ENCODE results near the genes ZNF614, NLRP12 and VSTM1.

DNA sequence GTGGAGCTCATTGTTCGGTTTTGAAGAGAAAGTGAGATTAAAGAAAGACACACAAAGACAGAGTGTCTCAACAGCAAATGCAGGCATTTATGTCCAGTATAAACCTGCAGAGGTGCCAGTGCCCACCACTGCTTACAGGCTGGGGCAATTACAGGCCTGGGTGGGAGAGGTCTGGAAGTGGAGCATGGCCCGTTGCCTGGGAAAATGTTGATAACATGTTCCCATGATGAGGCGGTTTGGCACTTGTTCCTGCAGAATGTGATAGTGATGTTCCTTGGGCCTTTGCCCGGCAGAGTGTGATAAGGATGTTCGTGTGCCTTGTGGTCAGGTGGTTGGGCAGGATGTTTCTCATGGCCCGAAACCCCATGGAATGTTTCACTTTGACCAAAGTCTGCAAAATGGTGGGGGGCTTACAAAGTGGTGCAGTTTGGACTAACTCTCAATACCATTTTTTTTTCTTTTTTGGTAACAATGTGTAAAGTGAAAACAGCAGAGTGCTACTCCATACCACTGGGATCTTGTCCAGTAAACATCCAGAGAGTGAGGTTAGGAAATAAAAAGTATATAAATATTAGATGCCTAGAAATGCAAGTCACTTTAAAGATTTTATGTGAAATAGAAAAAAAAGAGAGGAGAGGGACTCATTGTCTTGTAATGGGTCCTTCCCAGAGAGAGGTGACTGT, 5.5 kb downstream of the FPR3 start:
- PRO-cap = no peak

DNA sequence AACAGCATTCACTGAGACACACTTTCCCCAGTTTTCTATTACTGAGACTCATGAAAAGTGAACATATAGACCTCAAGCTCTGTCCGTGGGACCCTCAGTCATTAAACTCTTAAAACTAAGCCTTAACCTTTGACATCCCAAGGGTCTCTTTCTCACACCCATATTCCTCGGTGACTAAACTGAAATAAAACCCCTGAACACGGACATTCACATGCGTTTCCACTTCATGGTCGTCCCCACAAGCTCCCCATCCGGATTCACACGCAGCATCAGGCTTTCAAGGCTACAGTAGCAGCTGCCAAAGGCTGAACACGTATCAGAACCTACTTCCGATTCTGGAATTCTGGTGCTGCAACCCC, 2.3 kb upstream of the ZNF350 start:
- PRO-cap = no peak

- PRO-cap = bidirectional peak, plus-strand start at chr19:52028486, minus-strand start at chr19:52028404
Measured at GRCh38 chr19:52027875-52028816, at the start of gene ZNF614. ZNF614 (minus strand) TSS chr19:52028379.

DNA sequence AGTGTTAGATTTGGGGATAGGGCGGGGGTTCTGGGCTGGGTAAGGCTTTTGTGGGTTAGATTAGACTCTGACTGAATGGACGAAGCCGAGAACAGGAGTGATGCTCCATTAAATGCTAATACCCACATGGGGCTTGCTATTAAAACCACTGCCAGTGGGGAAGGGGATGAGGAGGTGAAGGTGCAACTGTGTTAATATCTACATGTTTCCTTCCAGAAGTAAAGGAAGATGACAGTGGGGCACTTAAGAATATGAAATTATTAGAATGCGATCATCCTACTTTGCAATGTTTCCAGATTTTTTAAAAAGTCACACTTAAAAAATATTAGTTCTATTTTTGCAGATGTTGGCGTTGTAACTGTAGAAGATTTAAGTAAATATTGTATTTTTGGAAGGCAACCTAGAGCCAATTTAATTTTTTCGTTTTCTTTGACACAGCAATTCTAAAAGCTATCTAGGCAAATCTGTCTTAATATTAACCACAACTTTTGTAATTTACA, 688 bp upstream of the ZNF614 start:
- PRO-cap = no peak

DNA sequence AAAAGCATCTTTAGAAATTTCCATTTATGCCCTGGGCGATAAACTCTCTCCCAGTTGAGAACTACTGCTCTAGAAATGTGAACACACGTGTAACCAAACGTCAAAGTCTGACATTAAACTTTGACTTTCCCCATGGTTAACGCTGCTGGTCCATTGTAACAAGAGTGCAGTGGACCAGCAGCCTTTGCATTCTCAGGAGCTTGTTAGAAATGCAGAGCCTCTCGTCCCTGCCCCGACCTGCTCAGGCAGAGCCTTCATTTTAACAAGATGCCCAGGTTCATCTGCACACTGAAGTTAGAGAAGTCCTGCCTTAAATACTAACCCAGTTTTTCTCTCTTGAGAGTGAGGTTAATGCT, 37.8 kb downstream of the PPP2R1A start:
- PRO-cap = no peak

DNA sequence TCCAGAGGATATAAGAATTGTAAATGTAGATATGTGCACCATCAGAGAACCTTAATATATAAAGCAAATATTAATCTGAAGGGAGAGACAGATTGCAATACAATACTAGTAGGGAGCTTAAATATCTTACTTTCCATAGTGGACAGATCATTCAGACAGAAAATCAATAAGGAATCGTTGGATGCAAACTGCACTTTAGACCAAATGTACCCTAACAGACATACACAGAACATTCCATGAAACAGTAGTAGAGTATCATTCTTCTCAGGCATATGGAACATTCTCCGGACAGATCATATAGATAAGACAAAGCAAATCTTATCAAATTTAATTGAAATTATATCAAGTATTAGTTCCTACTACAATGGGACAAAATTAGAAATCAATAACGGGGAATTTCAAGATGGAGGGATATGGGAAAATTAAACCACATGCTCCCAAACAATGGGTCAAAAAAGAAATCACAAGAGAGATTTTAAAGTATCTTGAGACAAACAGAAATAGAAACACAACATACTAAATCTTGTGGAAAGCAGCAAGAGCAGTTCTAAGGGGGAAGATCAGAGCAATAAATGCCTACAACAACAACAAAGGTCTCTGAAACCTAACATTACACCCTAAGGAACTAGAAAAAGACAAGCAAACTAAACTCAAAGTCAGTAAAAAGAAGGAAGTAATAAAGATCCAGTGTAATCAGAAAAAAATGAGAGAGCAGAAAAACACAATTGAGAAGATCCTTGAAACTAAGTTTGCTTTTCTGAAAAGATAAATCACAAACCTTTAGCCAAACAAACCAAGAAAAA, 34.8 kb upstream of the ZNF766 start:
- PRO-cap = no peak

- PRO-cap = no peak
Measured at GRCh38 chr19:52235413-52235945, 33.9 kb upstream of the ZNF766 start.

DNA sequence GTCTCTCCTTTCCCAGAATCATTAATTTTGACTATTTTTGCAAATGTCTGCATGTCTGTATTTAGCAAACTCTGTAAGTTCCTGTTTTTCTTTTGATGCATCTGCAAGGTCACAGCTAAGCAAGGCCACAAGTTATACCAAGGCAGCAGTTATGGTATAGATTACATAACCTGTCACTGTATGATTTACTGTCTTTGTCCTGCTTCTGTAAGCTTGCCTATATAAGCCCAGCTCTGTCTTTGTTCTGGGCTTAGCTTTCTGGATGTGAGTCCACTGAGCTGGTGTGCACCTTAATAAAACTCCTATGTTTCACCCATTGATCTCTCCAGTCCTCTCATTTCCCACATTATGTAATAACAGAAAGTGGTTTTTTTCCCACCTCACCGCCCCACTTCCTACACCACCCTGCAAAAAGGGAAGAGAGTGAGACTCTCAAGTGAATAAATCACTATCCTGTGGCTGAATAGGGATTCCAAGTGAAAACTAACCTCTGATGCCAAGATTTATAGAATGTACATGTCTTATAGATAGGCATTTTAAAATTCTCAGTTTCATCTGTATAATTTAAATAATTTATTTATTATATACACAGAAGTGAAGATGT, 43.4 kb downstream of the ENSG00000269825 start:
- PRO-cap = no peak

GRCh38 chr19:52941667-52942265, 18.5 kb upstream of the ZNF888 start:
- PRO-cap = no peak

DNA sequence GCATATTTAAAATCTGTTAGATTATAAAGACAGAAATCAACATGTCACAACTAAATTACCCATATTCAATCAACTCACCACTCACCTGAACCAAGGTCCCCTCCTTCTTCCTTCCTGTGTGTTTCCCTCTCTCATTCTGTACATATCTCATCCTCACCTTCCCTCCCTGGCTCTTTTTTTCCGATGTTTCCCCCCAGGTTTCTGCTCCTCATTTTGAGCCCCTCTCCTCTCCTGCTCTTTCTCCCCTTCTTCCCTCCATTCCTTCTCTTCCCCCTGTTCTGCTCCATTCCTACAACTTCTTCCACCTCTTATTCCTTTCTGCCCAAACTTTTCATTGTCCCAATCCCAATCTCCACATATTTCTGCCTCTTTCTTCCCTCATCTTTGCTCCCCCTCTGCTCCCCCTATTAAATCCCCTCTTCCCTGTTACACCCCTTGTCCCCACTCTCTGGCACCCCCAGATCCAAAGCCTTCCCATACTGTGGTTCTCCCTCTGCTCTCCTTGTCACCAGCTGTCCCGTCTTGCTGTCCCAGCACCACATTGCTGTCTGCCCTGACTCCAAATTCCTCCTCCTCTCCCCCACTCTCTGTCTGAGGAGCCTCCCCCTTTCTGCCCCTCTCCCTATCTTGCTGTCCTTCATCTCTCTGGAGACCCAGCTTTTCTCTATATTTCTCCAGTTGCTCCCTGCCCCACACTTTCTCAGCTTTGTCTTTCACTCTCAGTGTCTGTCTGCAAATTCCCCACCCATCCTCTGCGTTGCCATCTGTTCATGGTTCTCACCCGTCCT, 13.4 kb downstream of the ZNF160 start:
- PRO-cap = no peak

DNA sequence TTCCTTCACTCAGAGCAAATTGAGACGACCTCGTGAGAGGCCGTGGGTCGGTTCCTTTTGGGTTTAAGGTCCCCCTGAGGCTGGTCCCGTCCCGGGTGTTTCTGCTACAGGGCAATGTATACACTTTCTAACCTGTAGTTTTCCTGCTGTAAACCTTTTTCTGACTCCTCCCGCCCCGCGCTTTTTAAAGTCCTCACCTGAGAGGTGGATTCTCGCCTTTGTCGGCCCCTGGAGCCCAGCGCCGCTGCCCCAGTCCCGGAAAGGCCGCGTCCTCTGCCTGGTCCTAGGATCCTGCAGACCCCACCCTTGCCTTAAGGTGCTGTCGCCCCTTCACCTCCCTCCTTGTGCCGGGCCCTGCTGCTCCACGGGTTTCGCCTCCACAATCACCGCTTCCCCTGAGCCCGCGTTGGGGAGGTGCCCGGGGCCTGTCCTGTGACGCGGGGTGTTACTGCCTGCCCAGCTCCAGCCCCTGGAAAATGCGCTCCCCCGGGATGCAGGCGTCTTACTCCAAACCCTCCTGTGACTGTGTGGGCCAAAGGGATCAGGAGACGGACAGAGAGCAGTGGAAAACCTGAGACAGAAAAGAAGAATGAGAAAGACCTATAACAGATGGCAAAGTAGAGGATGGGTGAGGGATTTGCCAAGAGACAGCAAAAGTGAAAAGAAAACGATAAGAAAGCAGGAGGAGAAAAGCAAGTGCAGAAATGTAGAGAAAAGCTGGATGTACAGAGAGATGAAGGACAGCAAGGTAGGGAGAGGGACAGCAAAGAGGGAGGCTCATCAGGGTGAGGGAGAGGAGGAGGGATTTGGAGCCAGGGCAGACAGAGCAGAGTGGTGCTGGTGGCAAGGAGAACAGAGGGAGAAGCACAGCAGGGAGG, 586 bp downstream of the ZNF761 start:
- PRO-cap = no peak

DNA sequence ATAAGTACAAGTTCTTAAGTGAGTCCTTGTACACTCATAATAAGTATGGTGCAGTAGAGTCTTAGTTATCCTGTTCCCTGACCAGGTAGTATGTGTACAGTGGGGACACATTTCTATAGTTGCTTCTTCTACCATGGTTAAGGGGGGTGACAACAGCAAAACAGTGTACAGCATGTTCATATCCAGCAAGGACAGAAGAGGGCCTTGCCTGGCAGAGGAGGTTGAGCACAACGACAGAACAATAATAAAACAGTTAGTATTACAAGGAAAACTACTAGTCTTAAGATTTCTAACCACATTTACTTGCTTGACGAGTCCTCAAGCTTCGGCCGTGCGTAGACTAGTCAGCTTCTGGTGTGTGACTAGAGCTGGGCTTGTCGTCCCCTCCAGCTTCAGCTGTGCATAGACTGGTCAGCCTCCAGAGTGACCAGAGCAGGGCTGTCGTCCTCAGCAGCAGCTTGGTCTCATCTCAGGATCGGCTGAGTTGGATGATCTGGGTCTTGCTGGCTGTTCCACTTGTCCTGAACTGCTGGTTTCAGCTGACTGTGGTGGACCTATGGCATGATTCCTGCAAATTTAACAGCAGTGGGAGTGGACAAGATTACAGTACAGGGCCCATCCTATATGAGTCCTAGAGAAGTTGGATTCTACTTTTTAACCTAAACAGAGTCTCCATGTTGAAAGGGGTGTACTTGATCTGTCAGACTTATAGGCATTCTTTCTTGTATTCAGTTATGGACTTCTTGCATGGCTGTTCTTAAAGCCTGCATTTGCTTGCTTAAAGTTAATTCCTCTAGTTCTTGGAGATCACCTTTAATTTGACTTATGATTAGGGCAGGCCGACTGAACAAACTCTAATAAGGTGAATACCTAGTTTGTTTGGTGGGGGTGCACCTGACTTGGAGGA, 4.1 kb downstream of the ZNF761 start:
- PRO-cap = no peak

DNA sequence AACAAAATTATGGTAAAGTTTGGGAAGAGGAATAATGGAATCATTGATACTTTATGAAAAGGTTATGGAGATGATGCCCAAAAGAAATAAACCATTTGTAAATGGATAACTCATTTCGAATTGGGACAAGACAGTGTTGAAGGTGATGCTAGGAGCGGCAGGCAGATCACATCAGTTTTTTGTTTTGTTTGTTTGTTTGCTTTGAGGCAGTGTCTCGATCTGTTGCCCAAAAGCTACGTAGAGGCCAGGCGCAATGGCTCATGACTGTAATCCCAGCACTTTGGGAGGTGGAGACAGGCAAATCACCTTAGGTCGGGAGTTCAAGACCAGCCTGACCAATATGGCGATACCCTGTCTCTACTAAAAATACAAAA, 8.0 kb upstream of the ZNF813 start:
- PRO-cap = no peak

DNA sequence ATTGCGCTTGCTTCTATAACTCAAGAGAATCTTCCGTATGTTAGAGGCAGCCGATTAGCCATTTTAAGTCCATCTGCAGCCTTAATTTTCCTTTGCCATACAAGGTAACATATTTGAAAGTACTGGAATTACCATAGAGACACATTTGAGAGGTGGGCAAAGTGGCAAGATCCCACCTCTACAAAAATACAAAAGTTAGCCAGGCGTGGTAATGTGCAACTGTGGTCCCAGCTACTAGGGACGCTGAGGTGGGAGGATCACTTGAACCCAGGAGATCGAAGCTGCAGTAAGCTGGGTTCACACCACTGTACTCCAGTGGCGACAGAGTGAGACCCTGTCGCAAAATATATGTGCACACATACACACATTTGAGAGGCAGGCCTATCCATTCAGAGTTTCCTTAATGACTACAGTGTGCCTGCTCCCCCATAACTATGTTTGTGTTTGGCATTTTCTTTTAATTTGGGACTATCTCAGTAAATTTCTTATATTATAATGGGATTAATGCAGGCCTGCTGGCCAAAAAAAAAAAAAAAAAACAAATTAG, 22.9 kb downstream of the ZNF331 start:
- PRO-cap = no peak

GRCh38 chr19:53576552-53576751, 38.5 kb downstream of the ZNF331 start:
- PRO-cap = no peak

- PRO-cap = no peak
Measured at GRCh38 chr19:53824065-53824566, at the start of gene NLRP12. NLRP12 (minus strand) TSS chr19:53824314.

DNA sequence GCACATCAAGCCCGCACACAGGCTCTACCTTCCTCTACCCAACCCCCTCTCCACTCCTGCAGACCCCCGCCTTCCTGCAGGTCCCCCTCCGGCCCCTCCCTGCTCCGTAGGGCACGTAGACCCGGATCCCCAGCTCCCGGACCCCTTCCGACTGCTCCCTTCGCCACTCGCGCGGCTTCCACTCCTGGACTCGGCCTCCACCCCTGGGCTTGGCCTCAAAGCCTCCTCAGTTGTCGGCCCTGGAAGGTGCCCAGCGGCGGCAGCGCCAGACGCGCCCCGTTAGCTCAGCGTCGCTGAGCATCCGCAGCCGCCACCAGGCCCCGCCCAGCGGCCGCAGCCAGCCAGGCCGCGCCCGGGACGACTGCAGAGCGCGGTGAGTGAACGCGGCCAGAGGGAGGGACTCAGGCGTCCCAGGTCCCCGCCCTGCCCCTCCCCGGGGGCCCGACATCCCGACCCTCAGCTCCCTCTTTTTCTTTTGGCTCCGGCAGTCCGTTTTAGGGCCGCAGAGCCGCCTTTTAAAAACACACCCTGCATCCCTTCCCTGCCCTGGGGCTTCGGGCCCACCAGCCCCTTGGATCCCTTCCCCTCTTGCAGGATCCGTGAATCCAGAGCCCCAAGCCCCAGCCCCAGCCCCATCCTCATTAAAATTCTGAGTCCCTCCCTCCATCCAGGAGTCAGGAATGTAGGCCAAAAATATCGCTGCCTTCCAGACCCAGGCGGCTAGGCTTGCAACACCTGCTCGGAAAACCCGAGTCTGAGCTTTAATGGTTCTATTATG, 1.4 kb upstream of the MYADM start:
- PRO-cap = bidirectional peak, plus-strand start at position 366 of the sequence, minus-strand start at position 292 of the sequence

- PRO-cap = no peak
Measured at GRCh38 chr19:53981928-53982603, 9.4 kb upstream of the CACNG6 start.

- PRO-cap = no peak
Measured at GRCh38 chr19:54063683-54064067, at the start of gene VSTM1. VSTM1 (minus strand) TSS chr19:54063897.

DNA sequence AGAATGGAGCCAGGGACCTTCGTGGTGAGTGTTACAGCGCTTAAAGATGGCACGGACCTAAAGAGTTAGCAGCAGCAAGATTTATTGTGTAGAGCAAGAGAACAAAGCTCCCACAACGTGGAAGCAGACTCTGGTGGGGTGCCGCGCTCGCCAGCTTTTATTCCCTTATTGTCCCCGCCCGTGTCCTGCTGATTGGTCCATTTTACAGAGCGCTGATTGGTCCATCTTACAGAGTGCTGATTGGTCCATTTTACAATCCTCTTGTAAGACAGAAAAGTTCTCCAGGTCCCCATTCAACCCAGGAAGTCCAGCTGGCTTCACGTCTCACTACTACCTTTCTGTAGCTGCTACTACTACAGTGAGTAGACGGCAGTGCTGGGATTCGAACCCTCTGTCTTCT, 6.0 kb downstream of the OSCAR start:
- PRO-cap = no peak

Data from ascending aorta (tissue), 1 donor.